ReNcell CX (cell line): Measurements from ENCODE around the gene ANKH.

DNA sequence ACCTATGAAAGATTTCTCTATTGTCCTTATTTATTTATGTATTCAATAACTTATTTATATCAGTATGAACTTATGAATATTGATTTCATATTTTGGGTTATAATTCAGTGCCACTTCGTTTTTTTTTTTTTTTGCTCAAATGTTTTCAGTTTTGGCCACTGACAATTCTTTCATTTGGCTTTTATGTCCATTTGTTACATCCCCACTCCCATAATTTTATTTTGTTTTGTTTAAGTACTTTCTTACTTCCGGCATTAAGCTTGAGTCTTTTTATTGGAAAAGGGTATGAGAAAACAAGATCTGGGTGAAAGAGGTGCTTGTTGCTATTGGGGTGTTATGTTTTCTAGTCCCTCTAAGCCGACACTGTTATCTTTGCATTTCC, 620.6 kb upstream of the CTNND2 start:
- PRO-cap: no peak

GRCh38 chr5:12574402-12575193, 670.4 kb upstream of the CTNND2 start:
- PRO-cap: no peak

DNA sequence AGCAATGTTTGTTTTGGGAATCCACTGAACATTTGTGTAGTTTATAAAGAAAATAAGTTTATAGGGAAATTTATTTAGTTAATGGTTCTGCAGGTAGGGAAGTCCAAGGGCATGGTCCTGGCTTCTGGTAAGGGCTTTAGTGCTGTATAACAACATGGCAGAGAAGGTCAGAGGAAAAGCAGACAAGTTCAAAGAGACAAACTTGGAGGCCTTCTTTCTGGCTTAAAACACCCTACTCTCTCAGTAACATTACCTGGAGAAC, 590.1 kb downstream of the DNAH5 start:
- PRO-cap: no peak

GRCh38 chr5:14035784-14036534, 91.5 kb upstream of the DNAH5 start:
- PRO-cap: no peak

DNA sequence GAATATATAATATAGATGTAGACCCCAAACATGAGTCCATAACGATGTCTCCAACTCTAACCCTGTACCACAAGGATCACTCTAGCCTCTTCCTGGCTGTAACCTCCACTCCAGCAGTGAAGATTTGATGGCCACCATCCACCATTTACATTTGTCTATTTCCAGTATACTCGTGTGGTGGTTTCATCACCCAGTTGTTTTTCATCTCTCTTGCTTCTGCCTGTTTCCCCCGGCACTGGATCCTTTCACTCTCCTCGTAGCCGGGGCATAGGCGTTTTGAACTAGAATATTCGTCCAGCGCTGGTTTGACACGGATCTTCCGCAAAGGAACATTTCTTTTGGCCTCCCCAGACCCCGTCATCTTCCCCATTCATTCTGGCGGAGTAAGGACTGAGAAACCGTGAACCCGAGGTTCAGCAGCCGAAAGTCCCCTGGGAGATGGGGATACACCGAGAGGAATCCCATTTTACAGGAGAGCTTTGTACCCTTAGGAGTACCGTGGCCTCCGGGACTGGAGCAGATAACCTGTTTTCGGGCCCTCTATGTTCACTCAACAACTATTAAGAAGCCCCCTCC, 760 bp upstream of the TRIO start:
- PRO-cap: no peak

DNA sequence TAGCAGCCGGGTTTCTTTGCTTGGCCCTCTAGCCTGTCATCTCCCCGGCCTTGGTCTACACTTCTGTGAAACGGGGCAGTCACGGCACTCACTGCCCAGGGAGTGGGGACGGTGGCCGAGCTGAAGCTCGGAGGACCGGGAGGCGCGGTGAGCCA, 1.1 kb downstream of the TRIO start:
- PRO-cap: bidirectional peak, plus-strand start at position 91 of the sequence, minus-strand start outside the sequence

DNA sequence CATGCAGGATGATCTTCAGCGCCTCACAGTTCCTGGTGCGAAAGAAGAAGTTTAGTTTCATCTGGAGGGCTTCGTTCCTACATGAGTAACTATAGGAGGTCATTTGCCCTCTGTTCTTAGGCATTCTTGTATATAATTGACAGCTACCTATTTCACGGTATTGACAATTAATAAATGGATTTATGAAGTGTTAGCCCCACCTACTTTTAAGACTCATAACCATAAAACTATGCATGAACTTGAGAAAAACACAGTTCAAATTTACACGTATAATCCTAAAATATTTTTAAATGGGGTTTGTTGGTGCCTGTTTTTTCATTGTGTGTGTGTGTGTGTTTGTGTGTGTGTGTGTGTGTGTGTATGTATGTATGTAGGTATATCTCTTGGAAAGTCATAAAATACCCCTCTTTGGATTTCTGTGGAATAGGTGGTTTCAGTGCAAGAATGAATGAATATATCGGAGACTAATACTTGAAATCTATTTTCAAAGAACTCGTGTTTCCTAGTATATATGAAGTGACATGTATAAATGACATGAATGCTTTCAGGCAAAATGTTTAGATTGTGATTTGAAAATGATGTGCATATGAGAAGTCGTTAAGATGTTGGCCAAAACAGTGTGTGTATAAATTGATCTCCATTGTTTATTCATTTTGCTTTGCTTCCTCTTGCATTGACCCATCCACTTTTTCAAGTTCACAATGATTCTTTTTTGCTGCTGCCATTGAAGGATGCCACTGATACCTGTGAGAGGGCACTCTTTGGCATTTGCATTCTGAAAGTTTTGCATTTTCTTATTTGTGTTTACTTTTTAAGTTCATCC, 8.1 kb downstream of the TRIO start:
- PRO-cap: no peak

DNA sequence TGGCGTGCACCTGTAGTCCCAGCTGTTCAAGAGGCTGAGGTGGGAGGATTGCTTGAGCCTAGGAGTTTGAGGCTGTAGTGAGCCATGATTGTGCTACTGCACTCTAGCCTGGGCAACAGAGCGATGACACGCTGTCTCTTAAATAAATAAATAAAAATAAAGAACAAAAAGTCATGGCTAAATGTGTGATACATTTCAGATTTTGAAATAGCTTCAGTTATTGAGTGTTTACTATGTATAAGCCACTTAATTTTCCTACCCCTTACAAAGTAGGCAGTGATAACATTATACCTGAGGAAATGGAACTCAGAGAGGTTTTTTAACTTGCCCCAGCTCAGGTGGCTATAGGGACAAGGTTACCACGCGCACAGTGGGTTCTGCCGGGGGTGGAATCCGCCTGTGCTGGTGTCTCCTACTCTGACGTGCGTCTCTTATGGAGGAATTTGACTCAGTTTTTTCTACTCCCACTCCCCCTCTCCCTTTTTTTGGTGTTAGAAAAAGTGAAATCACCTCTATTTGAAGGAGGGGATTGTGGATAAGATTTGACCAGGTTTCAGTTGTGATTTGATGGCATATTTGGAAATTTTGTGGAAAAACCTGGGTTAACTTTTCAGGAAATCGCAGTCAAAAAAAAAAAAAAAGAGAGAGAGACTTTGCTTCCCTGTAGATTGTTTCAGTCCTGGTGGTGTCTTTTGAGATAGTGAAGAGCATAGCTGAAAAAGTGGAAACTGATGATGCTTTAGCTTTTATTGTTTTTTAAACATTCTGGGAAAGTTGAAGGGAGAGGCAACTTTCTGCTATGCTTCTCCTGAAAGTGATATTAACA, 15.8 kb downstream of the TRIO start:
- PRO-cap: no peak

GRCh38 chr5:14184651-14185016, 41.5 kb downstream of the TRIO start:
- PRO-cap: no peak

- PRO-cap: no peak
These were observed 153.7 kb downstream of the TRIO start for GRCh38 chr5:14296903-14297265.

- PRO-cap: no peak
These were observed 2.4 kb downstream of the OTULINL start for GRCh38 chr5:14583760-14584549.

DNA sequence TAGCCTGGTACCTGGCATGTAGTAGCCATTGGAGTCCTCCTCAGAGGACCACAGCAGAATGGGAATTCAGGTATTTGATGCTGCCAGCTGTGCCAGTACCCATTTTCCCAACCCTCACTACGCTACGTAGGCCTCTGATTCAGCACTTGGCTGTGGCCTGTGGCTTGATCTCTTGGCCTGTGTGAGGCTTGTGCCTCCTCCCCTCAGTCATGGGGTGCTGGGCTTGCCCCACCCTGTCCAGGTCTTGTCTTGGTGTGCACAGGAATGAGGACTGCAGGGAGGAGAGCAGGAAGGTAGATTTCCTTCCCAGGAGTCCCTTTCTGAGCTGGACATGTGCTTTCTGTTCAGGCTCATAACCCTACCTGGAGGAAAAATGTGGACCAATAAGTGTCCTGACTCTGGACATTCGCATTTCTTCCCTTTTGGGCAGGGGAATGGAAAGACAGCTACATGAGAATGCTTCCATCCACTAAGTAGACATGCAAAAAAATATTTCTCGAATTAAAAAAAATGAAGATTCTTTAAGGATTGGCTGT, 11.9 kb downstream of the OTULIN start:
- PRO-cap: no peak

GRCh38 chr5:14711567-14712454, 47.3 kb downstream of the OTULIN start:
- PRO-cap: no peak

DNA sequence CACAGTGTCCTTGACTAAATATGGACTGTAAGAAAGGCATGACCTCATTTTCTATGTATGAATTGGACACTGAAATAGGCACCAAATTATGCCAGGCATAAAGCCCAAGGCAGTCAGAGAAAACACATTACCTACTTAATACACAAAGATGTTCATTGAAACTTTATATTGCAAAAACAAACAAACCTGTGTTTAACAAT, 7.1 kb downstream of the ANKH start:
- PRO-cap: no peak

GRCh38 chr5:14871368-14872097, at the start of gene ANKH:
Gene ANKH (minus strand): TSS chr5:14871778.
- PRO-cap: bidirectional peak, plus-strand start at chr5:14871985, minus-strand start at chr5:14871833

DNA sequence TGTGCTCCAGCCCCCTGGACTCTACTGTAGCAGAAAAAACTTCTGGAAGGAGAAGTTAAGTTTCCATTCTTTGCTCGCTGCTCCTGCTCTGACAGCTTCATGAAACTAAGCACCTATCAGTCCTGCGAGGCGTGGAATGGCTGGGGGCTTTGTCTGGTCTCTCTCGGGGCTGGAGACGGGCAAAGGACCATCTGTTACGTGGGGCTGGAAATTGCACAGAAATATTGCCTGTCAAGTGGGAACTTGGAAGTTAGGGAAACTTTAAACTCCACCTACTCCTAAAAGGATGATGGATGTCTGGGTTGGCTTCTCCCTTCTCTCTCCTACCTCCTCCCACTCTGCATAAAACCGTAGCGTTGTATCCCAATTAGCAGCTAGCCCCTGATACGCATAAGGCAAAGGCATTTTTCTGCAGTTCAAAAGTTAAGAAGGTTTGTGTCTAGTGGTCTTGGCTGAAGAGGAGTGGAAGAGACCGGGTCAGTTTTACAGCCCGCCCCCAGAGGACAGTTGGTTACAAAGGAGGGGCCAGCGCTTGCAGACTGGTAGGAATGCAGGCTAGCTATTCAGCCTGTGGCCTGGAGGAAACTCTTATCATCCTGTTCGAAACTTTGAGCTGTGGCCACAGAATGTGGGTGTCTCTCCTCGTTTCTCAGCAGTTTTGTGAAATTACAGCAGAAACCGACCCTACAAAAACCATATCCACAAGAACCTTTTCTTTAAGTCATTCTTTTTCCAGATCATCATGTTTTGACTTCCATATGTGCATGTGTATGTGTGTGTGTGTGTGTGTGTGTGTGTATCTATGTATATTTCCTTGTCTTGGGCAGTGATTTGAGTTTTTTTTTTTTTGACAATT, 1.3 kb downstream of the FBXL7 start:
- PRO-cap: no peak

DNA sequence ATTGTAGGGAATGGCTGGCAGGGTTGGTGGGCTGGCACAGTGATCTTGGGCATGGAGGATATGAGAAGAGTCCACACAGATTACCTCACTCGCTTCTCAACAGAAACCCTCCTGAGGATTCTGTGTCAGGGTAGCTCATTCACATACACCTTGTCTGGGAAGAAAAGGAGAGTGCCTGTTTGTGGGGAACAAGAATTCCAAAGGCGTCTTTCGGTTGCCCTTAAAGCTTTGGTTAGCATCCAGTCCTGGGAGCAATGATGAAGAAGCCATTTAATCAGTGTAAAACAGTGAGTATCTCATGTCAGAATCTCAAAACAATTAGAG, 26.2 kb downstream of the FBXL7 start:
- PRO-cap: no peak

DNA sequence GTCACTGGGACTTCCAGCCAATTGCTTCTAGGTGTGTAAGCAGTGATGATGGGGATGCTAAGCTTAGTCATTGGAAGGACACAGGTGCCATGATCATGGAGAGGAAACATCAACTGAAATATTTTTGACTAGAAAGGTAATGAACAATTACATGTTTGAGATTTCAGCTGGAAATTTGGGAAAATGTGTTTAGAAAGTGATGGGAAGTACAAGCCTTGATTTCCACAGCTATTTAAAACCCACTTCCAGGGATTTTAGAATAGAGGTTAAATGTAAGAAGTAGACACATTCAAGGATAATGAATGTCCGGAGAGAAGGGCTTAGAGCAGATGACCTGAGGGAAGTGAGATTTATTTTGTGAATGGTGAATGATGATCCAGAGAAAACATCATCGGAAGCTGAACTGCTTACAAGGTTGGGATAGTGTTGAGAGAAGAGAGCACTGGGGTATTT, 235.4 kb downstream of the FBXL7 start:
- PRO-cap: no peak

- PRO-cap: no peak
These were observed 245.7 kb downstream of the FBXL7 start for GRCh38 chr5:15745691-15746093.

DNA sequence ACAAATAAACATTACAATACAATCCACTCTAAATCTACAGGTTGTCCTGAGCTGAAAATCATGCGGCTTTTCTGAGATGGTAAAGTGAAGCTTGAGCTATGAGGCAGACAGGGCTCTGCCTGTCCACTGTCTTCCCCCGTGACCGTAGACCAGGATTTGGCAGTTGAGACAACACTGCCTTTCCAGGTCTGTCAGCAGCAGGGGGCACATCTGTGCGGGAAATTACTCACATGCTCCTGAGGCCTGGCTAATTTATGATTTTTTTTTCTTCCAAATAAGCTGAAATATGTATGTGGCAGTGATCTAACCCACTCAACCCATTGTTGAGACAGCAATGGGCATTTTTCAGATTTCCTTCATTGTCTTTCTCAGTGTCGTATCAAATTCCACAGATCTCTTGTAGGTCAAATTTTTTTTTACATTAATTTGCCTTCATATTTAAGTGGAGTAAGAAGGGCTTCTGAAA, 307.9 kb downstream of the FBXL7 start:
- PRO-cap: no peak